ENCODE results near the gene RNF148.

- RRBS, result no CpG with 5 or more reads among the region's 10 CpGs
Measured at GRCh38 chr7:113331308-113331799, 213.0 kb upstream of the SMIM30 start.

DNA sequence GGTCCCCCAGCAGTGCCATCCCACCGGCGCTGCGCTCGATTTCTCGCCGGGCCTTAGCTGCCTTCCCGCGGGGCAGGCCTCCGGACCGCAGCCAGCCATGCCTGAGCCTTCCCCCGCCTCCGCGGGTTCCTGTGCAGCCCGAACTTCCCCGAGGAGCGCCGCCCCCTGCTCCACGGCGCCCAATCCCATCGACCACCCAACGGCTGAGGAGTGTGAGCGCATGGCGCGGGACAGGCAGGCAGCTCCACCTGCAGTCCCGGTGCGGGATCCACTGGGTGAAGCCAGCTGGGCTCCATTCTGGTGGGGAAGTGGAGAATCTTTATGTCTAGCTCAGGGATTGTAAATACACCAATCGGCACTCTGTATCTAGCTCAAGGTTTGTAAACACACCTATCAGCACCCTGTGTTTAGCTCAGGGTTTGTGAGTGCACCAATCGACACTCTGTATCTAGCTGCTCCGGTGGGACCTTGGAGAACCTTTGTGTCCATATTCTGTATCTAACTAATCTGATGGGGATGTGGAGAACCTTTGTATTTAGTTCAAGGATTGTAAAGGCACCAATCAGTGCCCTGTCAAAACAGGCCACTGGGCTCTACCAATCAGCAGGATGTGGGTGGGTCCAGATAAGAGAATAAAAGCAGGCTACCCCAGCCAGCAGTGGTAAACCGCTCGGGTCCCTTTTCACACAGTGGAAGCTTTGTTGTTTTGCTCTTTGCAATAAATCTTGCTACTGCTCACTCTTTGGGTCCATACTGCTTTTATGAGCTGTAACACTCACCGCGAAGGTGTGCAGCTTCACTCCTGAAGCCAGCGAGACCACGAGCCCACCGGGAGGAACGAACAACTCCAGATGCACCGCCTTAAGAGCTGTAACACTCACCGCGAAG lies 325.1 kb downstream of the PPP1R3A start:
- RRBS, result no CpG with 5 or more reads among the region's 40 CpGs

DNA sequence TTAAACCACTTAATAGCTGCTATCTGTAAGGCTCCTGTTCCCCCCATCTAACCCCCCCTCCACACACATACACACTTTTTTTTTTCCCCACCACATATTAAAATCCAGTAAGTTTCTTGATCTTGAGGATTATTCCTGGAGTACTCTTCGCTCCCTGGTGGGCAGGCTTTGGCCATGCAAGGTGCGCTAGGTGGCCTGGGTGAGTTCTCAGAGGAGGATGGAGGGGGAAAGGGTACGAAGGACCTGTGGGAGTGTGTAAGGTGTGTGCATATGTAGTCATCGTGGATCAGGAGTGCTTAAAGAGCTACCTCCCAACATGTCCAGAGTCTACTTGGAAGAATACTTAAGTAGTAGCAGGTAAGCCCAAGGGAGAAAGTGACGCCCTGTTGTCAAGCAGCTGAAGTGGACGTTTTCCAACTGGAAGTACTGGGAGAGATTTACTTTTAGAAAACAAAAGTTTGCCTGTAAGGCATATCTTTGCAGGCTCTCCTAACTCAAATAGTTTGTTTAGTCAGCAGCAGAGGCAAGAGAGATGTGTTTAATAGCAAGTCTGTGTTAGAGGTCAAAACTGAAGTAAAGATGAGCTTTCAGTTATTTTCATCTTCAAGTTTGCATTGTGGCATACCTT lies 169.4 kb upstream of the PPP1R3A start:
- RRBS, result no CpG with 5 or more reads among the region's 6 CpGs

DNA sequence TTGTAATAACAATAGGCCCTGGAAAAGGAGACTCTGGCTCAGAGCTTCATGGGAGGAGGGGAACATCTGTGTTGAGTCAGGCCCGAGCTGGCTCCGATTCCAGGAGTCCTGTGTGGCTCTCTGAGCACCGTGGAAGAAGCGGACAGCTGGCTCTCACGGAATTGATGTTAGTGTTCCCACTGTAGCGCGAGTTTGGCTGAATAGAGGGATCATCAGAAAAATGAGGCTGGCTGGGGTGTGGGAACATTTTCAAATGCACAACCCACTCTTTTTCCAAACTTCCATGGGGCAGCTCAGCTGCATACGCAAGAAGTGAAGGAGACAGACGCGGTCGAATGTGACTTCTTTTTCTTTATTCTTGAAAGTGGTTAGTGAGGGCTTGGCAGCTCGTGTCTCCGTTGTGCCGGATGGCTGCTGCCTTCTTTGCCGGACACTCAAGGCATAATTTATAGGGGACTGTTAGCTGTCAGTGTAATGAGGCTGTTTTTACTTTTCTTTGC lies 22.9 kb downstream of the MDFIC start:
- RRBS, result no CpG with 5 or more reads among the region's 15 CpGs

DNA sequence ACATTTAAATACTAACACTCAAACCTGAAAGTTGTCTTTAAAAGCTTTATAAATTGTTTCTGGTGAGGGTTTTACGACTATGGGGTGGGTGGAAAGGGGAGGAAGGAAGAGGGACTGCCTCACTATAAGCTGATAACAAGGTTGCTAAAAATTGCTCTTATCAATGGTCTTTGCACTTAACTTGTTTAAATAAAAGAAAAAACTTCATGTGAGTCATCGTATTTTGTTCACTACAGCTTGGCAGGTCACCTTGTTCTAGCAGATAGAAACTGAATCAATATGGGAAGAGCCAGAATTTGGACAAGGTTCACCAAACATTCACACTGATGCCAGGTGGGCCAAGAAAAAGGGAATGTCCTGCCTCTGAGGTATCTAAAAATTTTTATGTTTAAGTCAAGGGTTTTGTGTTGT lies 129.3 kb downstream of the TES start:
- RRBS, result no CpG with 5 or more reads among the region's 2 CpGs

DNA sequence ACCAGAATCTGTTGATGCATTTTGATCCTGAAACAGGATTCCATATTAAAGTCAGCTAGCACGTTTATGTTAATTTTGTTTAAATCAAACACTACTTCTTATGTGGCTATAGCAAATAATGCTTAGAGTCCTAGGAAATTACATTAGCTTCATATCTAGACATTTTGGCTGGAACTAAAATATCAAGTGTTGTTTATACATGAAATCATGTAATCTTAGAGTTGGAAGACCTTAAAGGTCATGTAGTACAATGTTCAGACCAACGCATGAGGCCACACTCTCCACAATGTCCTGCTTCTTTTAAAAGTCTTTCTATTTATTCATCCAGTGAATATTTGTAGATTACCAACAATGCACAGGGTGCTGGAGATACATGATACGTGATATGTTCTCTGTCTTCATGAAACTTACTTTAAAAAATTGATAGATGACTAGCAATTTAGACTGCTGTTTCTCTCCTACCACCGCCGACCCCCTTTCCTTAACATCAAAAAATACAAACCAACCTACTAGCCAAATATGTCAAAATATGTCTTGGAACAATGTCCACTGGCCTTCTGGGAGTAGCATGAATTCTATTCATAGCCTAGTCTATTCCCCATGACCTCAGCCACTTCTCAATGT lies 59.7 kb upstream of the CAV2 start:
- RRBS, result no CpG with 5 or more reads among the region's 5 CpGs

- RRBS, result no CpG with 5 or more reads among the region's 2 CpGs
Measured at GRCh38 chr7:116447962-116448508, 51.5 kb upstream of the CAV2 start.

- RRBS, result no CpG with 5 or more reads among the region's 10 CpGs
Measured at GRCh38 chr7:116630780-116631304, 41.2 kb upstream of the MET start.

GRCh38 chr7:116813422-116813610 lies 49.1 kb upstream of the CAPZA2 start:
- RRBS, result no CpG with 5 or more reads among the region's 2 CpGs

- RRBS, result no CpG with 5 or more reads among the region's 35 CpGs
Measured at GRCh38 chr7:119950348-119951128, 322.4 kb upstream of the KCND2 start.

GRCh38 chr7:120742388-120742865 lies 115.5 kb downstream of the TSPAN12 start:
- RRBS, result no CpG with 5 or more reads among the region's 5 CpGs

- RRBS, result no CpG with 5 or more reads among the region's 2 CpGs
Measured at GRCh38 chr7:120988410-120988552, 230 bp upstream of the CPED1 start.

DNA sequence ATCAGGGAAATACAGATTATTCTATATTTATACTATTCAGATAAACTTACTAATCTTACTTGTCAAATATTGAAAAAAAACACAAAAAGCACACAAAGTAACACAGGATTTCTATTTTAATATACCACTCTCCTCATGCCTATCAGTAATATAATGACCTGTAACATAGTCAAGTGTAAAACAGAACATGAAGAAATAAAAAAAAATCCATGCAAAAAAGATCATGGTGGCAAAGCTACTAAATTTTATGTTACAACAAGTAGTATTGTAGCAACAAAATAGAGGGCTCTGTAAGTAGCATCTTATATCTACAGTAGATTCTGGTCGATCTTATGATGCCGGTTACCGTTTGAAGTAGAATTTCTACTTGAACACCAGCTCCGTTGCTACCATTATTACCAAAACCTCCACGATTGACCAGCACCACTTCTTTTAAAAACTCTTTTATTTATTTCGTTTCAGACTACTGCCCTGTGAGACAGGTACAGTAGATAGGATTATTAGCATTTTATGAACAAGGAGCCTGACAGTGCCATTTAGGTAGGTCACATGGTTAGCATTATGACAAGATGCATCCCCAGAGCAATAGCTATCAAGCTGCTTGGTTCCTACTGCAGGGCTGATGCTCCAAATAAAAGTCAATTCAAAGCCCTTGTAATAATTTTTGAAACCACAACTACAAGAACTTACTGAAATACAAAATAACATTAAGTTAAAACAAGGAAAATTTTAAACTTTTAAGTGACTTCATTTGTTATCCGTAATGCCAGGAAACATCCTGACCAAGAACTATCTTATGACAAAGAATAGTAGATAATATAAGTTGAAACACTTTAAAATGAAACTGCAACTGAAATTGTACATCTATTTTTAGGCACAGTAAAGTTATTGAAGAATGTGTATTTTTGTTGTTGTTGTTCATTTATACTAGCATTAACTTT lies 2.2 kb downstream of the CPED1 start:
- RRBS, result no CpG with 5 or more reads among the region's 7 CpGs

- RRBS, result no CpG with 5 or more reads among the region's 5 CpGs
Measured at GRCh38 chr7:121080548-121081274, 92.2 kb downstream of the CPED1 start.

- RRBS, result no CpG with 5 or more reads among the region's 6 CpGs
Measured at GRCh38 chr7:121180216-121180941, 148.4 kb upstream of the WNT16 start.

DNA sequence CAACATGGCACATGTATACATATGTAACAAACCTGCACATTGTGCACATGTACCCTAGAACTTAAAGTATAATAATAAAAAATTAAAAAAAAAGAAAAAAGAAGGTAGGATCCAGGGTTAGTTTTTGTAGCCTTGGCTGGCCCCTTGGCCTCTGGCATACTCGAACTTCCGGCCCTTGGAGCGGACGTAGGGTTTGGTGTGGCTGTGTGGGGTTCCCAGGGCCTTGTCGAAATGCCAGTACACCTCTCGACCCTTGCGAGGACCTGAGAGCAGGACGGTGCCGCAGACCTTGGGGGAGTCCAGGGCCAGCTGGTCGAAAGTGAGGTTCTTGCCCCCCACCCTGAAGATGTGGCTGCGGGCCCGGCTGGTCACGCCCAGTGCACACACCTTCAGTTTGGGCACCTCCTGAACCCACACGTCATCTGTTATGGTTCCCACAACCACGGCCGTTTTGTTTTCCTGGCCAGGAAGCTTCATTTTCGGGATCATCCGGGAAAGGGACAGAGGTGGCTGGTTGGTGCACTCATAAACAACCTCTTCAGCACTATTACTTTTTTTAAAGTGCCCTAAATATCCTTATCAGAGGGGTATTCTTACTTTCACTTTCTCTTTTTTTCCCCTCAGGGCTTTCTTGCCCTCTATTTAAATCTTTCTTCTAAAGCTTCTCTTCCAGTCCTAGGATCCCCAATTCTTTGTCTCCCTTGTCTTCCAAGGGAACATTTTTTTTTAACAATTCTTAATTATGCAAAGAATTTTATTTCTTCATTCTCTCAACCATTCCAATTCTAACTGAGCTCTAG lies 44.8 kb upstream of the FAM3C start:
- RRBS, result no CpG with 5 or more reads among the region's 18 CpGs

DNA sequence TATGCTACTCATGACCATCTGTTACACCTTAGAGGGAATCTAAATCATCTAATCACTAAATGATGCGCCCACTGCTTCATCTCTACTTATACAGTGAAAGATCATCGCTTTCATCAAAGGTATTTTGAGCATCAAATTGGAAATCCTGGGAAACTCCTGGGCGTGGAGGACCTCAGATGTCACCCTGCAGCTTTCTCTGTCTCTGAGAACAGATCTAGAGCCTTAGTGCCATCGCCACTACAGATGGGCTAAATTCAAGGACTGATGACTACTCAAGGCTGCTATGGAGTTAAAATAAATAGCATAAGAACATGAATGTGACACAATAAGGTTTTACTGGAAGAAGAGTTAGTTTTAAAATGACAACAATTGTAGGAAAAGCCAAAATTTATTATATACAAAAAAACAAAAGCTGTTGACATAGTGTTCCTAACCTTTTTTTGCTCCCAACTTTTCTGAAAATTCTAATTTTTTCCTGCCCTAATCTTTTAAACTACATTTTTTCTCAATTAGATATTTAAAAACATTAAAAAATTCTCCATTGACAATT lies 74.3 kb upstream of the FEZF1 start:
- RRBS, result no CpG with 5 or more reads among the region's 4 CpGs

DNA sequence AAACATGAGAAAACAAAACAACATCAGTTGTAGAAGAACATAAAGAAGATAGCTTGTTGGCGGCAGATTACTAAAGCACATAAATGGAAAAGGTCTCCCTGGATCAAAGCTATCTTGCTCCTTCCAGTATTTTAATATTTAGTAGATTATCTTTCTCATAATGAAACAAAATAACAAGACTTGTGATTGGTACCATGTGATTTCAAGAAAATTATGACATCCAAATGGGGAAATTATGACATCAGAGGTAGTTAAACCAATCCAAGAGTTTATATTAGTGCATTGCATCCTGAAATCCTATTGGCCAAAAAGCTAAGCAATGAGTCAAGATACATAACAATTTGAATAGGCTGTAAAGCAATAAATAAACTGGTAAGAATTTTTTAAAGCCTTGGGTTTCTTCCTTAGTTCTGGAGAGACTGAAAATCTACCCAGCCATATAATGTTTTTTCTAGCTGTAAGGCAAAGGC lies at the start of gene RNF148:
Gene RNF148 (minus strand): TSS at position 148 of the 470 bp plus-strand sequence.
- RRBS, result no CpG with 5 or more reads among the region's 1 CpG